Left lobe of liver (tissue), 1 donor: ENCODE measurements around a stretch of chr18.

DNA sequence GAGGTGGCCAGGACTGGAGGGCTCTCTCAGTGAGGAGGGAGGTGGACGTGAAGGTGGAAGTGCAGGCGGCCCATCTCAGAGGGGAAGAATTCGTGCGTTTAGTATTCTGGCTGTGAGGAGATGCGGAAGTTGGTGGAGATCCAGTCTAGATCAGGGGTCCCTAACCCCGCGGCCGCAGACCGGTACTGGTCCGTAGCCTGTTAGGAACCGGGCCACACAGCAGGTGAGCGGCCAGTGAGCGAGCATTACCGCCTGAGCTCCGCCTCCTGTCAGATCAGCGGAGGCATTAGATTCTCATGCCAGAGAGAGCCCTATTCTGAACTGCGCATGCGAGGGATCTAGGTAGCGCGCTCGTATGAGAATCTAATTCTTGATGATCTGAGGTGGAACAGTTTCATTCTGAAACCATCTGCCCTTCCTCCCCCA, 1.6 kb upstream of the FHOD3 start:
- PRO-cap: no peak

DNA sequence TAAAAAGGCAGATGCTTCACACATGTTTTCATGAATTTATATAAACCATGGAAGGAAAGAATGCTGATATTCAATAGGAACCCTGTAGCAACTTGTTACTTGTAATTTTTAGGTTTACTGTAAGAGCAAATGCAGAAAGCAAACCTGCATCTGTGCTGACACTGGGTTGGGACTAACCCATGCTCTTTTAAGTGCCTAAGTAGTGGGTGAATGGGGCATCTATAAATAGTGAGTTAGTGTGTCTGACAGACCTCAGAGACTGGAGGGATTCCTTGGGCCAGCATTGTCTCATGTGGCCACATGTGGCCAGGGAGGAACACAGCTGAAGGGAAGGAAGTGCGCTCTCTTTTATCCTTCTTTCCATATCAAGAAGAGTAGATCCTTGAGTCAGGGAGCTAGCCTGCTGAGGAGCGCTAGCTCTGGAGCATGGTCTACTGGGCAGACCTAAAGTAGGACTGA, 122.0 kb downstream of the FHOD3 start:
- PRO-cap: no peak

DNA sequence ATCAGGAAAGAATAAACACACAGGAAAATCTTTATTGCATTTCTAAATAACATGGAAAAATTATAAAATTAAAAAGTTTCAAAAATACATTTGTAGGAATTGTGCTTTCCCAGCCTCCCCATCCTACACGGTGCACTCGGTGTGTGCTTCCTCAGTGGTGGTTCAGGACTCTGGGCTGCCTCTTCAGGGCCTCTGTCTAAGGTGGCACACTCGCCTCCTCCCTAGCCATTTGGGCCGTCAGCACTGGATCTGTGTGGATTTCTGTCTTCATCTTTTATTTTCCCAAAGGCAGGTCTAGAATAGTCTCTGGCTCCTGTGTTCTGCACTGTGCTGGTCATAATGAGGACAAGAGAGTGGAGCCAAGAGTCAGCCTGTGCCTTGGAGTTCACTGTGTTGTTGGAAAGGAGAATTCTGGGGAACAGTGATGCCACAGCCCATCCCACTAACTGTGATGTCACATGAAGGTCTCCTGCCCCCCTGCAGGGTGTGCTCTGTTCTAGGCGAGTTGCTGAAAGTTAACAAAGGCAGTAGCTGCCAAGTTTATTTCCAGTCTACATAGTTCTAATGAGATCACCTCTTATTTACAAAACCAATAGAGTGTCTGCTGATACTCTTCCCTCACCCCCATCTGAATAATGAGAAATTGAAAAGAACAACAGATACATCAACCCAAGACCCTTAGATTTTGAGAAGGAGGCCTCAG, 248.6 kb downstream of the TPGS2 start:
- PRO-cap: no peak

DNA sequence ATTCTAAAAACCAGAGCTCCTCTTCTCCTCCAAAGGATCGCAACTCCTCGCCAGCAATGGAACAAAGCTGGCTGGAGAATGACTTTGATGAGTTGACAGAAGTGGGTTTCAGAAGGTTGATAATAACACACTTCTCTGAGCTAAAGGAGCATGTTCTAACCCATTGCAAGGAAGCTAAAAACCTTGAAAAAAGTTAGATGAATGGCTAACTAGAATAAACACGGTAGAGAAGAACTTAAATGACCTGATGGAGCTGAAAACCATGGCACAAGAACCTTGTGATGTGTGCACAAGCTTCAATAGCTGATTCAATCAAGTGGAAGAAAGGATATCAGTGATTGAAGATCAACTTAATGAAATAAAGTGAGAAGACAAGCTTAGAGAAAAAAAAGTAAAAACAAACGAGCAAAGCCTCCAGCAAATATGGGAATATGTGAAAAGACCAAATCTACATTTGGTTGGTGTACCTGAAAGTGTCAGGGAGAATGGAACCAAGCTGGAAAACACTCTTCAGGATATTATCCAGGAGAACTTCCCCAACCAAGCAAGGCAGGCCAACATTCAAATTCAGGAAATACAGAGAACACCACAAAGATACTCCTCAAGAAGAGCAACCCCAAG, 132.1 kb downstream of the KIAA1328 start:
- PRO-cap: no peak

DNA sequence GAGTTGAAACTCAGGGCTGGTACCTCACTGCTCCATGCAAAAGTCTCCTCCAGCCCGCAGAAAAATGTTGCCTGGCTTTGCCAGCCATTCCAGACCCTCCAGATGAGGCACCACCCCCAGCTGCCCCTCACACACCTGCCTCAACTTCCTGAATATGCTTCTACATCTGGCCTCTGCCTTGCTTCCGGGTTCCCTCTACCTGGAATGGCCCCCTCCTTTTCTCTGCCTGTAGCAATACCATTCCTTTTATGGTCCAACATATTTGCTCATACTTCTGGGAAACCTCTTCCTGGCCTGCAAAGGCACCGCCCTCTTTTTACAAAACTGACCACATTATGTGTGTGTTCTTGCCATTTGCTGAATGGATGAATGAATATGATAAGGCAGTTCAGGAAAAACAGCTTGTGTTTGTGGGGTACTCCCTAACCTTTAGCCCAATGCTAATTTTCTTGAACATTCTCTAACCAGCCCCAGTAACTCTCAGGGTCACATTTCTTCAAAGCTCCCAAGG, 112.6 kb downstream of the CELF4 start:
- PRO-cap: no peak

- PRO-cap: no peak
Observed at GRCh38 chr18:37577426-37577839, 11.8 kb upstream of the CELF4 start.

DNA sequence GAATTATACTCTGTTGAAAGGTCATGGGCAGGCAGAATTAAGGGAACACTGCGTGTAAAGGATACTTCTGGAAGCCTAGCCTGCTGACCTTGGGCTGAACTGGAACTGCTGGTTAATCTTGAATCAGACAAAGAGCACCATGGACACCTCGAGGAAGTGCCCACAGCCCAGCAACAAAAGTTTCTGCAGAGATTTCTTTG, 2134.4 kb upstream of the PIK3C3 start:
- PRO-cap: no peak

DNA sequence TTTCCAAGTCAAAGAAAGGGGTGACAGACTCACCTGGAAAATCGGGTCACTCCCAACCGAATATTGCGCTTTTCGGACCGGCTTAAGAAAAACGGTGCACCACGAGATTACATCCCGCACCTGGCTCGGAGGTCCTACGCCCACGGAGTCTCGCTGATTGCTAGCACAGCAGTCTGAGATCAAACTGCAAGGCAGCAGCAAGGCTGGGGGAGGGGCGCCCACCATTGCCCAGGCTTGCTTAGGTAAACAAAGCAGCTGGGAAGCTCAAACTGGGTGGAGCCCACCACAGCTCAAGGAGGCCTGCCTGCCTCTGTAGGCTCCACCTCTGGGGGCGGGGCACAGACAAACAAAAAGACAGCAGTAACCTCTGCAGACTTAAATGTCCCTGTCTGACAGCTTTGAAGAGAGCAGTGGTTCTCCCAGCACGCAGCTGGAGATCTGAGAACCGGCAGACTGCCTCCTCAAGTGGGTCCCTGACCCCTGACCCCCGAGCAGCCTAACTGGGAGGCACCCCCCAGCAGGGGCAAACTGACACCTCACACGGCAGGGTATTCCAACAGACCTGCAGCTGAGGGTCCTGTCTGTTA, 323.0 kb upstream of the PIK3C3 start:
- PRO-cap: no peak

DNA sequence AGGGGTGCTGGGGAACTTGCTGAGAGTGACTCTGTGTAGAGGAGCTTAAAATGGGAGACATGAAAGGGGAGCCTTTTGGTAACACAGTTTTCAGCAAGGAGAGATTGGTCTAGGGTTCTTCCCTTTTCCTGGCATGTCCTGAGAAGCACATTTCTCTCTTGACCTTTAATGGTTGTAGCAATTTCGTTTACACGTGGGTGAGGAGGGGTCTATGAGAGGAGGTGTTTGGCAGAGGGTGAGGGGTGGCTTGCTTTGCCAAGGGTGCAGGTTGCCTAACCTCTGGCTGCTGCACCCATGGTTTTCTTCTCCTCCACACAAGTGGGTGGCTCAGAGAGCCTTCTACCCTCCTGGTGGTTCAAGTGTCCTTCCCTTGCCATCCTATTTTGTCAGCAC, 27.1 kb downstream of the SETBP1 start:
- PRO-cap: bidirectional peak, plus-strand start at position 245 of the sequence, minus-strand start at position 140 of the sequence

DNA sequence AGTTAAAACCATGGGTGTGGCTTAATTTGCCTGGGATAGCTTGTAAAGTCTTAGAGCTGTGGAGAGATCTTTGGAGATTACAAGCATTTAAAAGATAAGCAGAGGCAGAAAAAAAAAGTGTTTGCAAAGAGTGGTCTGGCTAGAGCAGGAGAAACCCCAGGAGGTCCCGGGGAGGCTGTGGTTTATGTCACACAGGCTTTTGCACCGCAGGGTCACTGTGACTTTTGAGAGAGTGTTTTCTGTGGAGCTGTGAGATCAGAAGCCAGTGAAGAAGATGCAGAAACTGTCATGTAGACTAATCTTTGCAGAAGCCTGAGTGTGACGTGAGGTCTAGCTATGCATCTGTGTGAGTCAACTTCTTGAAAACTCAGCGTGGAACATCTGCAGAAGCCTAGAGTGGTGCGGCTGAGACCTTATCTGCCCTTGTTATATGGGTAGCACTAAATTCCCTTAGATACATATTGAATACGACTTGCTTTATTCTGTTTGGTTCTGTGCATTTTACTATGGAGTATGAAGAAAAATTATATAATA, 49.1 kb downstream of the SETBP1 start:
- PRO-cap: no peak

GRCh38 chr18:44742536-44743411, 62.1 kb downstream of the SETBP1 start:
- PRO-cap: no peak

GRCh38 chr18:44789527-44790200, 109.0 kb downstream of the SETBP1 start:
- PRO-cap: bidirectional peak, plus-strand start at chr18:44790045, minus-strand start at chr18:44789938

DNA sequence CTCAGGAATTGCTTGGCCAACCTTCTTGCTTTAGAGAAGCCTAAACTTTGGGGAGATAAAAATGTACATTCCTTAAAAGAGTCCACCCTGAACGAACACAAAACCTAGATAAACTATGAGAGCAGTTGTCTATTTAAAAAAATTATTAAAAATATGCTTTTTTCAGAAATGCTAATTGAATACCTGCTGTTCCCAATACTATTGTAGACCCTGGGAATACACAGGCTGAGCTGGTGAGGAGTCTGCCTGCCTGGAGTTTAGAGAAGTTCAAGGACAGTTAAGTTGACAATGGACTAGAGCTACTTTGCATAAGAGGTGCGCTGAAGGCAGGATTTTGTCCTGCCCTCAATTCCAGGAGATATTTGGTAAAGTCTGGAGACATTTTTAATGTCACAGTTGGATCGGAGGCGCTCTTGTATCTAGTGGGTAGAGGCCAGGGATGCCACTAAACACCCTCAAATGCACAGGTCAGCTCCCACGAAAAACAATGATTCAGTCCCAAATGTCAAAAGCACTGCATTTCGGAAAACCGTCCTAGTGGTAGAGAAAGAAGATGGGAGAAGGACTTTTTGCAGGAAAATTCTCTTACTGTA, 110.2 kb downstream of the SETBP1 start:
- PRO-cap: no peak

GRCh38 chr18:44792134-44793191, 111.8 kb downstream of the SETBP1 start:
- PRO-cap: no peak

DNA sequence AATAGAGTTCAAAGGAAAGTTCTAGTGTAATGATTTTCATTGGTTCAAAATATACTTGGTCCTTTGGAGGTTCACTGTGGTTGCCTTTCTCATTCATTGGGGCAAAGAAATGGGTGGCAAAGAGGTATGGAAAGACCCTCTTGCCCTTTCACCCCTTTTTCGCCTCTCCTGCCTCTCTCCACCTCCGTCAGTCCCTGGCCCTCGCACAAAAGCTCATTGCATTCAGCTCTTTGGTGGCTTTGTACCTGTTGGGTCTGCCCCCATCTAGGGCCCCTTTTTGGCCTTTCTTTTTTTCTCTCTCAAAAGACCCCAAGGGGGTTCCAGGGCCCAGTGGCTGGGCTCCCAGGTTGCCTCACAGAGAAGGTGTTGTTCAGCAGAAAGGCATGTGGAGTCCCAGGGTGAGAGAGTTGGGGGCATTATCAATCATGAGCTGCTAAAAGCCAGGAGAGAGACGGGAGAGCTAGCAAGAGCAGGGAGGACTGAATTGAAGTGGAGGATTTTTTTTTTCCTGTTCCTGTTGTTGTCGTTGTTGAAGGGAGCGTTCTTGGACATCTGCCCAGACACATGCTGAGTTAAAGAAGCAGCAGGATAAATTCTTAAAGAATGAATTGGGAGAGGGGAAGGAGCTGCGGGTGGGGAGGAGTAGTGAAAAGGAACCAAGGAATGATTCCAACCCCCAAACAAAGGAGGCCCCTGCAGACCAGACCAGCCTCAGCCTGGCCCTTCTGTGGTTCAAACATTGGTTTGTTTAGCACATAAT, 145.6 kb downstream of the SETBP1 start:
- PRO-cap: unidirectional peak, minus-strand start at position 491 of the sequence

- PRO-cap: no peak
Observed at GRCh38 chr18:45803158-45803561, 22.3 kb upstream of the SIGLEC15 start.

- PRO-cap: unidirectional peak, minus-strand start at chr18:45839556
Observed at GRCh38 chr18:45839322-45839684, 13.8 kb downstream of the SIGLEC15 start.

DNA sequence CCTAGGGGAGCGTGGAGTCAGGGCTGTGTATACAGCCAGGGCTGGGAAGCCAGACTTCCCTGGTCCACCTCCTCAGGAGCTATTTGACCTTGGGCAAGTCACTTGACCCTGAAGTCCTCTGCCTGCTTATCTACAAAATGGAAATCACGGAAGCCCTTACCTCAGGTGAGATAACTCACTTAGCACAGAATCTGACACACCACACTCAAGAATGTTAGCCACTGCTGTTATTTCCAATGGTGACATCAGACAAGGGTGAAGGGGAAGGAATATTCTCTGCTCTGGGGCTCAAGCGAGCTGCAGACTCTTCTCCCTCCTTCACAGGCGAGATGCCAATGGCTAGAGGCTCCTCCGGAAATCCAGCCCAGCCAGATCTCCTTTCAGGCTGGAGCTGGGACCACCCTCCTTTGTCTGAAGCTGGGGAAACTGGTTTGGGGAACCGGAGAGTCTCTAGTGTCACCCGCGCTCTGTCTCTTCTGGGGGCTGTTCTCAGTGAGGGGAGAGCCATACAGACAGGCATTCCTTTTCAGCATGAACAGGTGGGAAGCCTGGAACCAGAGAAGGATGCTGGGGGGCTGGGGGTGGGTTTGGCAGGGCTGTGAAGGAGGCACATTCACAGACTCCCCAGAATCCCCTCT, 40.0 kb upstream of the RNF165 start:
- PRO-cap: no peak

DNA sequence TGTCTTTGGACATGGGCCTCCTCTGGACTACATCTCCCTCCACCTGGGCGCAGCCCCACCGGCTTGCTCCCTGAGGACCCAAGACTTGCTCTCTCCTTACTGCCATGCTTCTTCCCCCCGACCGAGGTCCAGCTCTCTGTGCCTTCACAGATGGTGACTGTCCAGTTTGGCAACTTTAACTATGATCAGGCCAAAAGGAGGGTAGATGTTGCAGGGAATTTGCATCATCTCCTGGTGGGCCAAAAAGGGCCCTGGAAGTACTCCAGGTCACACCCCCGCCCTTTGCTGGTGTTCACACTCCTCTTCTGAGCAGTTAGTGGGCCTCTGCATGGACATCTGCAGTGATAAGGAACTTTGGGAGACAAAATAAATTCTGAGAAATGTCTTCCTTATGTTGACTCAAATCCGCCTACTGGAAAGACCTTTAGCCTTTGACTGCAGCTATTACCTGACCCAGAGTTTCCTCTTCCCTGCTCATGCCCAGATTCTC, 88.7 kb downstream of the RNF165 start:
- PRO-cap: no peak

GRCh38 chr18:46424893-46425570, 91.2 kb downstream of the RNF165 start:
- PRO-cap: no peak